Pulmonary artery (tissue), 1 donor: ENCODE measurements around a stretch of chr17.

DNA sequence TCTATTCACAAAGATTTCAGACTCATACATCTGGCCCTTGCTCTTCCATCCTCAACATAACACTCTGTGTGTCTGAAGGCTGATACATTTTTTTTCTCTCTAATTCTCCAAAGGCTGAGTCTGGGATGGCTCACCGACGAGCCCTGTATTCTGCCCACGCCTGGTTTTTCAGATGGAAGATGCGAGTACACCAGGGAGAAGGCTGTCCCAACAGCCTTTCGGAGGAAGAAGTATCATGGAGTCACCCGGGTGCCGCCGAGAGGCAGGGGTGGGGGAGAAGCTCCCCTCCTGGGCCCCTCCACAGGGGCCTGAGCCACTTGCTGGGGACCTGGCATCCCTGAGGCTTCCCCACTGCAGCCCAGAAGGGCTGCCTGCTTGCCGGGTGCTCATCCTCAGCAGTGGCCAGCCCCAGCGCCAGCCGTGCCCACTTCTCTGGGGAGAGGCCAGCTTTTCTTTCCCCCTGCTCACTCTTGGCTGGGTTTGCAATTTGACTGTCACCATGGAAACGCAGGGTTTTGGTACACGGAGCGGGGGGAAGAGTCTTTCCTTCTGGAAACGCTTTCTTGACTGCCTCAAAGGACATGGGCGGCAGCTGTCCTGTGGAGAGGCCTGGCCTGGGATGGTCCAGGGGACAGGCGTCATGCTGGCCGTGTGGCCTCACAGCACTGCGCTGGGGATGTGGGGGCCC, 45.5 kb upstream of the DOC2B start:
- PRO-cap: no peak

DNA sequence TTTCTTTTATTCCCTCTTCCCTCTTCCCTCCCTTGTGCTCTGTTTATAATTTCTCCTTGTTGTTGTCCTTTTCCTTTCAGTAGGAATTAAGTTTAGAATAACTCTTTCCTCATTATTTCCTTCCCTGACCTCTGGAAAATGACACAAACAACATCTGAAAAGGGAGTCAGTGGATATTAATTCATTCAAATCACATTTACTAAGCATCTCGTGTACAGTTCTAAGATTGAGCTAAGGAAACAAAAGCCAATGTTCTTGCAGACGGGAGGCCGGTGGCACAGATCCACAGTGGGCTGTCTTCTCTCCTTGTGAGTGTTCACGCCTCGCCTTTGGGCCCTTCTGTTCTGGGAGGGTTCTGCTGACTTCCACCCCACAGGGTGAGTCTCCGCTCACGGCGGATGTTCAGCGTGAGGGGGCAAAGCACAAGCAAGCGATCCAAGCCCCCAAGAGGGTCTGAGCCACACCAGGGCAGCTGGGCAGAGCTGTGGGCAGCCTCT, 84.1 kb upstream of the DOC2B start:
- PRO-cap: no peak

DNA sequence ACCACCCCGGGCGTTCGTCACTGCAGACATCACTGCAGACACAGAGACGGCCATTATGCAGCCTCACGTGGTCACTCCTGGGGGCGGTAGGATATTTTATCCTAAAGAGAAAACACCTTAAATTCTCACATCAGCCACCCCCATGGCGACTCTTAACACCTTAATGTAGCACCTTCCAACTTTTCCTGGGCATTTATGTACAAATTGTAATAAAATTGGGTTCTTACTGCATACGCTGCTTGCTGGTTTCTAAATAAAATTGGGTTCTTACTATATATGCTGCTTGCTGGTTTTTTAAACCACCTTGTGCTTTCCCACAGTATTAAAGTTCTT, 19.4 kb downstream of the RPH3AL start:
- PRO-cap: no peak

DNA sequence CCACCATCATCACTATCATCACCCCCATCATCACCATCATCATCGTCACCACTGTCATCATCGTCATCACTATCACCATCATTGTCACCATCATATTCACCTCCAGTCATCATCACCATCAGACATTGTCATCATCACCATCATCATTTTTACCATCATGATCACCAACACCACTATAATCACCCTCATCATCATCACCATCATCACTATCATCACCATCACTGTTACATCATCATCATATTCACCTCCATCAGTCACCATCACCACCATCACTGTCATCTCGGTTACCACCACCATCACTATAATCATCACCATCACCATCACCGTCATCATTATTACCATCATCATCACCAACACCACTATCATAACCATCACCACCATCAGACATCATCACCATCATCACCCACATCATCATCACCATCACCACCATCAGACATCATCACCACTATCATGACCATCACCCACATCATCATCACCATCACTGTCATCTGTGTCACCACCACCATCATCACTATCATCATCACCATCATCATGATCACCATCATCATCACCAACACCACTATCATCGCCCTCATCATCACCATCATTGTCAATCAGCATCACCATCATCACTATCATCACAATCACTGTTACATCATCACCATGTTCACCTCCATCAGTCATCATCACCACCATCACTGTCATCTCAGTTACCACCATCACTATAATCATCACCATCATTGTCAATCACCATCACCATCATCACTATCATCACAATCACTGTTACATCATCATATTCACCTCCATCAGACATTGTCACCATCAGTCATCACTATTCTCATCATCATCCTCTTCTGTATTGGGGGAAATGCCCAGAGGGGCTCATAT, 8.4 kb downstream of the RPH3AL start:
- PRO-cap: no peak

DNA sequence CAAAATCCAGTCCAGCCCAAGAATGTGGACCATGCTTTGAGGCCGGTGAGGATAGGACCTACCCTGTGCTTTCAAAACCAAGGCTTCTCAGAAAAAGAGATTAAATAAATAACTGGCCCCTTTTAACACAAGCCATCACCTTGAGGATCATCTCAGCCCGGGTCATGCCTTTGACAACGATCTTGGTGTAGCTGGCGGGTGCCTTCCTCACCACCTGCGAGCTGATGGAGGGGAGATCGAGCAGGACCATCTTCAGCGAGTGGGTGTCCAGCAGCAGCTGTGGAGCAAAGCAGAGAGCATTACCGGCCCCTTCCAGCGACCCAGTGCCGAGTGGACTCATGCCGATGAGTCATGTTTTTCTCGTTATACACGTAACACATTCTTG, 111.3 kb downstream of the C17orf97 start:
- PRO-cap: no peak

DNA sequence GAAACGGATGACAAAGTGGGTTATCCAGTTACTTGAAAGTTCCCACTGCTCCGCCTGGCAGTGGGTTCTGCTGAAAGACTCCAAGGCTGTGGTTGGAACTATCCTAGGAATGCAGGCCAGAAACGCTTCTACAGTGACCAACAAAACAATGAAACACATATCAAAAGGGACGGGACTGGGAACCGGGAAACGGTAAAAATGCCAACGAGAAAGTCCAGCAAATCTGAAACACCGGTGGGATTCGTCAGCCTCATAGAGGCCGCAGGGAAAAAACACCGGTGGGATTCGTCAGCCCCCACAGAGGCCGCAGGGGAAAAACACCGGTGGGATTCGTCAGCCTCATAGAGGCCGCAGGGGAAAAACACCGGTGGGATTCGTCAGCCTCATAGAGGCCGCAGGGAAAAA, 53.3 kb downstream of the MRM3 start:
- PRO-cap: no peak

DNA sequence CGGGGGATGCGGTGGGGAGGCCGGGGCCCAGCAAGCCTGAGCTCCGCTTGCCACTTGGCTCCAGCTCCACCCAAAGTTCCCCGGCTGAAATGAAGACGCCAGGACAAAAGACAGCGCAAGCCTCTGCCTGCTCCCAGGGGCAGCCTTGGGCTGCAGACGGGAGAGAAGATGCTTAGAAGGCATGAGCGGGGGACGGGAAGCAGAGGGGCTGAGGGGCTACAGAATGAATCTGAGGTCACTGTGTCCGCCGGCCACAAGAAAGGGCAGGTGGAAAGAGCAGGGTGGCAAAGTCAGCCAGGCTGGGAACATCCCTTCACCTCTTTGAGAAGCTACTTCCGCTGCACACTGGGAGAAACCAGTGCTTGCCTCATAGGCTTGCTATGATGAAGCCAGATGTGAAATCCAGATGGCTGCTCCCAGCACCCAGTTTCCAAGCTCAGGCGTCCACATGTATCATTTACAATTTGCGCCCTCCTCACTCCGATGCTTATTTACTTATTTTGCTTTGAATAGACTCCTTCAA, 69.1 kb downstream of the MRM3 start:
- PRO-cap: no peak

- PRO-cap: unidirectional peak, plus-strand start at chr17:869696
Observed at GRCh38 chr17:869514-870666, 87.7 kb downstream of the MRM3 start.

DNA sequence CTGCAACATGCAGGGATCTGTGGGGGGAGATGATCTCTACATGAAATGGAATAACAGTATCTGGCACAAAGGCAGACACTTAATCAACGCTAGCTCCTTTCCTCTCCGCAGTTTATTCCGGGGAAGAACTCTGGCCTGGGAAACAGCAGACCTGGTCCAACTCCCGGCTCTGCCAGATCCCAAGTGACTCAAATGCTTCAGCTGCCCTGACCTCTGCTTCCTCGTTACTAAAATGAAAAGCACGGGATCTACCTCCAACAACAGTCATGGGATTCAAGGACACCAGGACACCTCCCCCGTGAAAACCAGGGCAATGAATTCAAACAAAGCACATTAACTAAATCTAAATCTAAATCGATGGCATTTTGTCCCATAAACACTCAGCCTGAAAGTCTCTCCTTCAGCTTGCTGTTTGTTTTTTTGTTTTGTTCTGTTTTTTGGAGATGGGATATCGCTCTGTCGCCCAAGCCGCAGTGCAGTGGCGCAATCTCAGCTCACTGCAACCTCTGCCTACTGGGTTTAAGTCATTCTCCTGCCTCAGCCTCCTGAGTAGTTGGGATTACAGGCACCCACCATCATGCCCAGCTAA, 78.2 kb downstream of the NXN start:
- PRO-cap: bidirectional peak, plus-strand start at position 263 of the sequence, minus-strand start at position 185 of the sequence

DNA sequence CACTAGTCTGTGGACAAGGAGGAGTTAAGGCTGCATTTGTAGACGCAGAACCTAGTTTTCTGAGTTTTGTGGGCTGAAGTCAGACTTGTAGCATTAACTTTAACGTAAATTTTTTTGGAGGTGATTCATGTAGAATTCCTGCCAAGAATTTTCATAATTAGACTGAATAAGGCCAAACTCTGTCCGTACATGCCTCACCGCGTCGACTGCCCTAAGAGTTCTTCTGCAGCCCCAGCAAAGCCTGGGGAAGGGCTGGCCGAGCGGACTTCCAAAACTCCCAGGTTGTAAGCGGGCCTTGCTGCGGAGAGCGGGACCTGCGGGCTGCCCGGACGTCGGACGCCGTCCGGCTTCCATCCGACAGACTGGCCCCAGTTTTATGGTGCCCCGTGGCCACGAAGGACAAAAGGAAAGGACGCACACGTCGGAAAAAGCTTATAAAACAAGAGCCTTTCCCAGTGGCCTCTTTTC, 75.6 kb downstream of the NXN start:
- PRO-cap: no peak

DNA sequence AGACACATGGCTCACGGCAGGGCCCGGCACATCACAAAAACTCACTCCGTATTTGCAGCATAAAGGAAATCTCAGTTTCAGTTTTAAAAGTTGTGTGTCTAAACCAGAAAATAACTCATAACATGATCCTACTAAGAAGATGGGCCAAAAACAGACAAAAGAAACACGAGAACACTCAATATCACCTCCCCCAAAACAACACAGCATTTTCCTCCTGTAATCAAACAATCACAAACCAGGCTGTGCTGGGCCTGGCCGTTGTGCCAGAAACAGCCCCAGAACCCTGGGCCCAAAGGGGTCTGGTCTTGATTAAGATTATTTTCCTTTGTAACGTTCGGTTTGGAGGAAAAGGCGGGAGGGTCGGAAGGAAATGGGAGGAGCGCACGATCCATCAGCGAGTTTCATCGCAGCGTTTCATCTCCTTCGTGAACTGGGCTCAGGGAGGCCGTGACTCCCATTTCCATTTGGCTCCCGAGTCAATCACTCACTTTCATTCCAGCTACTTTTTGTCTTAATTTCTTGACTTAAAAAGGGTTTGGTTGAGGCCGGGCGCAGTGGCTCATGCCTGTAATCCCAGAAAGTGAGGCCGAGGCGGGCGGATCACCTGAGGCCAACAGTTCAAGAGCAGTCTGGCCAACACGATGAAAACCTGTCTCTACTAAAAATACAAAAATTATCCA, 61.5 kb downstream of the NXN start:
- PRO-cap: no peak

DNA sequence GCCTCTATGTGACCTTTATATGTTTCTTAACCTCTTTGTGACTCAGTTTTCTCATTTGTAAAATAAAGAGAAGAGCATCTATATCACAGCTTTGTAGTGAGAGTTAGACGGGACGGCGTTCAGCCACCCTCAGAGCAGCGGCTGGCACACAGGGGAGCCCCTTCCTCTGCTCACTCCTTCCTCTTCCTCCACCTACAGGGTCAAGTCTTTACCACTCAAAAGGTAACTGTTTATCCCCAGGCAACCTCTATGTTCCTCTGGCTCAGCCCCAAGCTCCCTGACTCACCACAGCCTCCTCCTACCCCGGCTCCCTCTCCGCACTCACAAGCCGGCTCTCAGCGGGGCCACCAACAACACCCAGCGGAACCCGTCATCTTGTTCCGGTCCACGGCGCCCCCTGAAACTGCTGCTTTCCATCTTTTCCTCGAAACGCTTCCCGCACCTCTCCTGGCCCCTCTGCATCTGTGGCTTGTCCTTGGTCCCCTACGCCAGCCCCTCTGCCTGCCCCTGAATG, 58.5 kb downstream of the NXN start:
- PRO-cap: no peak

- PRO-cap: no peak
Observed at GRCh38 chr17:948627-948823, 31.1 kb downstream of the NXN start.

- PRO-cap: no peak
Observed at GRCh38 chr17:966675-967346, 12.8 kb downstream of the NXN start.

GRCh38 chr17:1004843-1005925, 8.3 kb downstream of the TIMM22 start:
- PRO-cap: no peak

- PRO-cap: no peak
Observed at GRCh38 chr17:1078619-1079419, 81.9 kb downstream of the TIMM22 start.

GRCh38 chr17:1090408-1090878, 89.3 kb downstream of the ABR start:
- PRO-cap: no peak

DNA sequence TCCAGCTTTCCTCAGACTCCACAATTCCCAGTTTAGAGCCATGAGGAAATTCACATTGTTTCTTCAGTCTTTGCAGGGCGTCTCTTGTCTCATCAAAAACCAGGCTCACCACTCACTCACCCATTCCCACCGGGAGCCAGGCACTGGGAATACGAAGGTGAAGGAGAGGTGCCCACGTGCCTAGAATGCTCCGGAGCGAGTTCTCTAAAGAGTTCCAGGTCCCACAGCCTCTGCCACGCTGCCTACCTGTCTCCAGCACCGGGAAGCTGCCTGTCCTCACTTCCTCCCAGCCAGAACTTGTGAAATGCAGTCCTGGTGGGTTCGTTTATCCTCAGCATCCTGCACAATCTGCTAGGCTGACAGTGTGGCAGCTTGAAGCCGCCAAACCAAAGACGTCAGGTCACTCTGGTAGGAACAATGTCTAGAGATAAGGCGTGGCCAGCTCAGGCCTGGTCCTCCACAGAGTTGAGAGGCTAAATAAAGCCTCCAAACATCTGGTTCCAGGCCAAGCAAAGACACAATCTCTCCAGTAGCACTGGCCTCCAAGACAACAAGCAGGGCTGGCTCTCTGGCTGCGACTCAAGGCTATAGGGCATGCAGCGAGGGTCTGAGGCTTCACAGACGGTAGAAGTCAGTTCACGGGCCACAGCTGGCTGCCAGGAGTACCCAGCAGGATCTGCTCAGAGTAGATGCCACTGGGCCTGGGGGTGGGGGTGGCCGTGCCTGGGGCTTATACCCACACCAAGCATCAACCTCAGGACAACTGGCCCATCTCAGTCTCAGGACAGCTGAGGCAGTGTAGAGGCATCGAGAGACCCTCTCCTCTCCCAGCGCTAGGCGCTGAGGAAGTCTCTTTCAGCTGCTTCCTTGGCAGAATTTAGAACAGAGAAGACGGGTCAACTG, 75.6 kb downstream of the ABR start:
- PRO-cap: no peak

- PRO-cap: no peak
Observed at GRCh38 chr17:1122723-1123337, 57.0 kb downstream of the ABR start.

- PRO-cap: no peak
Observed at GRCh38 chr17:1147531-1147998, 32.2 kb downstream of the ABR start.